B cell (primary cell): ENCODE data around the gene FRRS1.

GRCh38 chr1:95073136-95073439 lies 337 bp upstream of the ALG14 start:
- PRO-cap: no peak
- CAGE, long polyA plus RNA: no peak

DNA sequence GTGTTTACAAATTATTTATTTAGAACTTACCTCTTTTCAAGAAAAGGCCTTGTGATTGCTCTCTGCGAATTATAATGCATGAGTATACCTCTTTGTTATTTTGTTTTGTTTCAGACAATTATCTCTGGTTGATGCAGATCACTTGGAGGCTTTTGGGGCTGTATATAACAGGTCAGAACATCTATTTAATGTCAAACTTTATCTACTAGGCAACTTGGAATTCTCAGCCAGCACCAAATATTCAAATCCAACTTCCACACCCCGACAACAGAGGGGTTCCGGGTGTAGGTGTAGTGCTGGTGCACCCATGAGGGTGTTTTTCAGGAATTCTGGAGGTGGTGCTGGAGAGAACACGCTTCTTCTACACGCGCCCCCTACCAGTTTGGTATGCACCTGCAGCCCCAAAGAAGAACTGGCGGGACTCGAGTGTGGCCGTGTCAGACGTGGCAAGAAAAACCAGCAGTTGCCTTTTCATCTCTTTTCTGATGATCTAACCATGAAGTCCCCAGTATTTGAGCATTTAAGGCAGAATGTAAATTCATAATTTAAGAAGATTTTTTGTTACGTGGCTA lies 575 bp upstream of the TLCD4 start:
- PRO-cap: no peak
- CAGE, long polyA plus RNA: no peak

DNA sequence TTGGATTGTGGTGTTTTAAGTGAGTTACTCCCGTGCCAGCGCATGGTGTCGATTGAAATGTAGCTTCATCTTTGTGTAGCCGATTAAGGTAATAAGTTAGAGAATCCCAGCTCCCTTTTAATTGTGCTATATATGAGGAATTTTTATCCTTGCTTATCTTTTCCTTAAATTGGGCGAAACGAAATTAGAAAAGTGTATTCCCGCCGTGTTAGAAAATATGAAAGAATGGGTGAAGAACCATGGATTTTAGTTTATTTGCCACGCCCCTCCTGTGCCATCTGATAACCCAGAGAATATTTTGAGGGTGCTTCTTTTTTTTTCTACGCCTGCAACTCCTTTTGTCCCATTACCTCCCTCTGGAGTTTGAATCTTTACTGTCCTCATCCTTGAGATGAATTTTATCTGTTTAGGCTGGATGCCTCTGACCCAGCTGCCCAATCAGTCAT lies 1.5 kb downstream of the TLCD4 start:
- PRO-cap: no peak
- CAGE, long polyA plus RNA: no peak

GRCh38 chr1:95122355-95122772 lies 5.2 kb downstream of the TLCD4 start:
- PRO-cap: no peak
- CAGE, long polyA plus RNA: no peak

GRCh38 chr1:96679309-96679858 lies 42.2 kb upstream of the PTBP2 start:
- PRO-cap: no peak
- CAGE, long polyA plus RNA: no peak

- PRO-cap: no peak
- CAGE, long polyA plus RNA: no peak
Measured at GRCh38 chr1:98210147-98211075, 289.6 kb upstream of the DPYD start.

GRCh38 chr1:99441635-99442159 lies 177.4 kb downstream of the PLPPR4 start:
- PRO-cap: no peak
- CAGE, long polyA plus RNA: no peak

- PRO-cap: no peak
- CAGE, long polyA plus RNA: no peak
Measured at GRCh38 chr1:99704290-99704969, 58.5 kb downstream of the PALMD start.

DNA sequence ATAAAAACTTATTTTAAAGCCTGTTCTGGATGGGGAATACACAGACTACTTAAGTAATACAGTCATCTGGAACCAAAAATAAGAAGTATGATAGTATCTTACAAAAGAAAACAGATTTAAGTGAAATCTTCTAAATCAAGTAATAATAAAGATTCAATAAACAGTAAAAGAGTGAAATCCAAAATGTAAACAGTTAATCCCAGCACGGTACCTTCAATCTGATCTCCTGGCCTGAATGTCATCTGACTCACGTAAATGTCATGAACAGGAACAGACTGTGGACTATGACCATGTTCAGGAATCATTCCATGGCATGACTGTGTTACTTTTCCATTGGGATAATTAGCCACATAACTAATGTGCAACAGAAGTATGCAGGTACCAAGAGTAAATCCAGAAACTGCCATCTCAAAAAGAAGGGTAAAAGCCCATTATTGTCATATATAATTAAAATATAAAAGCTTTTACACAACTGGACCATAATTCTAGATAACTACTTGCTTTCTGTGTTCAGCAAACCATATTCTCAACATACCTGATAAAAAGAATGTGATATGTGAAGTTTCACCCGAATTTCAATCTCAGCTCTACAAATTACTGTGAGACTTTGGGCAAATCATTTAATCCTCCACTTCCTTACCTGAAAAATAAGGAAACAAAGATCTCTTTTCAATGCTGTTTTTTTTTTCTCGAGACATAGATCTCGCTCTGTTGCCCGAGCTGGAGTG lies 17.9 kb downstream of the FRRS1 start:
- PRO-cap: no peak
- CAGE, long polyA plus RNA: no peak

- PRO-cap: no peak
- CAGE, long polyA plus RNA: no peak
Measured at GRCh38 chr1:99766223-99766986, at the start of gene FRRS1. FRRS1 (minus strand) TSS chr1:99766635.

DNA sequence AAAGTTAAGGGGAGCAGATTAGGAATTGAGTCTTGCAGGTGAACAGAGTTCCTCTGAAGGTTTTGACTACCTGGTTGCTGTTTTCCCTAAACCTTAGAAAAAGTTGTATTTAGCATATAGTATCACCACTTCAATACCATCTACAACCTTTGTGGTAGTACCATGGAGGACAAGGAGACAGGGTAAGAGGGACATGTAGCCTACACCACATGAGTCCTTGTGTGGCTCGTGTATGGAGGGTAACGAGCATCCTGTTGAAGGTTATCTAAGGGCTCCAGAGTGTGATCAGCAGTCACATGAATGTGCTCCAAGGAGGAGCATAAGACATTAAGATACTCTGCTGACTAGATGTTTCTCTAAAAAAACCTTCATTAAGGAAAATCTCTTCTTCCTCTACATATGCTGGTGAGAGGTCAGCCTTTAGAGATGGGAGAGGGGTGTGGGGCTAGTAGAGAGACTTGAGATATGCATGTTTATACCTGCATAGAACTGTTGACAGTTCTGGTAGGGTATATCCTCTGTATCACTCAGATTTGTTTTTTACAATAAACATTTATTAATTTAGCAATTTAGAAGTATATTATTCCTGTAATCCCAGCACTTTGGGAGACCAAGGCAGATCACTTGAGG lies 67.4 kb downstream of the VCAM1 start:
- PRO-cap: no peak
- CAGE, long polyA plus RNA: no peak

DNA sequence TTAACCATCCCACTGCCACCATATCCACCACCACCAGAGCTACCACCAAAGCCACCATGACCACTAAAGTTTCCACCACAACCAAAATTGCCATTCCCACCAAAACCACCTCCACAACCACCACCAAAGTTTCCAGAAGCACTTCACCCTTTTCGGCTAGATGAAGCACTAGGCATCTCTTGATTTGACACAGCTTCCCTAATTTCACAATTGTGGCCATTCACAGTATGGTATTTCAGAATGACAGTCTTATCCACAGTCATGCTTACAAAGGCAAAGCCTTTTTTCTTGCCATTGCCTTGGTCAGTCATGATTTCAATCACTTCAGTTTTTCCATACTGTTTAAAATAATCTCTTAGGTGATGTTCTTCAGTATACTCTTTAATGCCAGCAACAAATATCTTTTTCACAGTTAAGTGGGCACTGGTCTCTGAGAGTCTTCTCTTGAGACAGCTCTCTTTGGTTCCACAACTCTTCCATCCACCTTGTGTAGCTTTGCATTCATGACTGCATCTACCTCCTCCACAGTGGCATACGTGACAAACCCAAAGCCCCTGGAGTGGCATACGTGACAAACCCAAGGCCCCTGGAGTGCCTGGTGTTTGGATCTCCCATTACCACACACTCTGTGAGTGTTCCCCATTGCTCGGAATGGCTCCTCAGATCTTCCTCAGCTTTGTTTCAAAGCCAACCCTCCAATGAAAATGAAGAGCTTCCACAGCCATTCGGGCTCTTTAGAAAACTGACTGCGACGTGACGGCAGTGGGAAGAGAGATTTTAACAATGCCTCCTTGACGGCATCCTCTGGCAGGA lies 45.6 kb downstream of the SLC30A7 start:
- PRO-cap: no peak
- CAGE, long polyA plus RNA: no peak

DNA sequence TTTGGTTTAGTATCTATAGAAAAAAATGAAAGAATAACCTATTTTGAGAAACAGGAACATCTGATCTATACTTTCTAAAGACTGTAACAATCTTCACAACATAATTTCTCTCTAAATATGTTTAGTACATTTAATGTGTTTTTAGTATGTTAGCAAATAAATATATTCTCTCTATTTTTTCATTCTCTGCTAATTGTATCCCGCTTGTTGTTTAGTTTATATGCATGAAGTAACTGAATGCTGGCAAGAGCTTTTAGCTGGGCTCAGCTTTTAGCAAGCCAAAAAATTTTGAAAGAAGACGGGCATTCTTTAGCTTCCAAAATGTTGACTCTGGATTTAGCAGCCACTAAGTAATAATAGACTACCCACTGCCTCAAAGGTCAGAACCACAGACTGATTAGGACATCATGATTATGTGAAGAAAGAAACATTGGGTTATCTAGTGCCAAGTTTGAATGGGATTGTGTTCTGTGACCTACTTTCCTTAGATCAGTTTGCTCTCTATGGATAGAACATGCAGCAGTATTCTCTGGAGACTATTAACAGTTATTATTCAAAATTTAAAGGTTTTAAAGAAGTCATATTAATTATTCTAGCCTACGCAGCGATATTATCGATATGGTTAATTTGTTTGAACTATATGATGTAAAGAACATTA lies 80.3 kb upstream of the DPH5 start:
- PRO-cap: no peak
- CAGE, long polyA plus RNA: no peak

DNA sequence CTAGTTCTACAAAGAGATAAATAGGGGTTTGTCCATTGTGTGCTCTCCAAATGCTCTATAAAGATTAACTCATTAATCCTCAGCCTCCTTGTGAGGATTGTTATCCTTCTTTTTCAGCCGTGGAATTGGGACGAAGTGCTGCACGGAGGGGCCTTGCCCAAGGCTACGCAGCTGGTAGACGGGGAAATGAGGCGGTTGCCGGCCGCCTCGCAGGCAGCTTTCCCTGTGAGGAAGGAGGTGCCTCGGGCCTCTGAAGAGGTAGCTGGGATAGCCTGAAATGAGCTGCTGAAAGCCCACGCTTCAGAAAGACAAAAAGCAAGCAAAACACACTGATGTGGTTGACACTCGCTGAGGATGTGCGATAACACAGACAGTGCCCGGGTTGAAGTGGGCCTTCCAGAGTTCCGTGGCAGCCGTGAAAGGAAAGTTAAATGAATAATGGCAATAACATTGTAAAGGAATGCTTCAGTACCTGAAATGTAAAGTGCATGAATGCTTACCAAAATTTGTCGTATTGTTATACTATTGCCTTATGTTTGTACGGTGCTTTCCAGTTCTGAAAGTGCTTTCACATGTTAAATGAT lies 47.2 kb downstream of the S1PR1 start:
- PRO-cap: no peak
- CAGE, long polyA plus RNA: no peak

DNA sequence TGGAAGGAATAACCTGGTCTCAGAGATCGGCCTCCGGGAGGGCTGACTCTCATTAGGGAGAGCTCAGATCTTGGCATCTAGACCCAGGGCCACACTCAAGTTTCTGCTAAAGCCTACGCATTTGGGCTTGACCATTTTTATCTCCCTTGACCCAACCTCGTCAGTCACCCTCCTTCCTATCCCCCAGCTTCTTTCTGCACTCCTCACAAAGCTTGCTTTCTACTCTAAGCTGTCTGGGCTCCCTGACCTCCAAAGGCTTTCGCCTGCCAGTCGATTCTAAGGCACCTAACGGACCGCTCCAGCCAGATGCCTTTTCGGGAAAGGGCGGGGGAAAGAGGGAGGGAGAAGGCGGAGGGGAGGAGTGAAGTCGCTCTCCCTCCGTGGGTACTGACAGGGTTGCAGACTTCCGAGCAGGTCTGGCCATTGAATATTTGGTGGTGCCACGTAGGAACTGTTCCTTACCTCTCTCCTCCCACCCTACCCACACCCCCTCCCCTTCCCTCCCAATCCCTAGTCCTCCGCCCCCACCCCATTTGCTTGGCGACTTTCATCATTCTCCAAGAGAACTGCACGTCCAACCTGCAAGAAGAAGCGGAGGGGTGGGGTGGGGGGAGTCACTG lies 1.4 kb downstream of the COL11A1 start:
- PRO-cap: no peak
- CAGE, long polyA plus RNA: no peak

DNA sequence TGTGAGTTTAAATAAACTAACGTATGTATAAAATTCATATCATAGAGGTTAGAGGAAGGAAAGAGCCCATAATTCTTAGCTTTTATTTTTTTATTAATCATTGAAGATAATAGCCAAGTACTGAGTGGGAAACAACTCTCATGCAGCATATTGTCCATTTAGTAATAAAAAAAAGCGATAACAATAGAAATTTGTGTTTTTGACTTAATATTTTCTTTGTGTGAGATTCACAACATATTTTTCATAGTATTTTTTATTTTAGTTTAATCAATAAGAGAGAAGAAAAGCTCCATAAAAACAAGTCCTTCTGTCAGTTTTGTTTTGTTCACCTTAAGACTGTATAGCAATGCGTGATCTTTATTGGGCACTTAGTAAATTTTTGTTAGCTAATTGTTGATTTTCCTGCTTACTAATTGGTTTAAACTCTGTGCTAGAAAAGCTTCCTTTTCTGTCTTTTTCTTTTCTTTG lies 1280.3 kb upstream of the PRMT6 start:
- PRO-cap: no peak
- CAGE, long polyA plus RNA: no peak

- PRO-cap: no peak
- CAGE, long polyA plus RNA: no peak
Measured at GRCh38 chr1:107326792-107327555, 186.1 kb downstream of the NTNG1 start.

DNA sequence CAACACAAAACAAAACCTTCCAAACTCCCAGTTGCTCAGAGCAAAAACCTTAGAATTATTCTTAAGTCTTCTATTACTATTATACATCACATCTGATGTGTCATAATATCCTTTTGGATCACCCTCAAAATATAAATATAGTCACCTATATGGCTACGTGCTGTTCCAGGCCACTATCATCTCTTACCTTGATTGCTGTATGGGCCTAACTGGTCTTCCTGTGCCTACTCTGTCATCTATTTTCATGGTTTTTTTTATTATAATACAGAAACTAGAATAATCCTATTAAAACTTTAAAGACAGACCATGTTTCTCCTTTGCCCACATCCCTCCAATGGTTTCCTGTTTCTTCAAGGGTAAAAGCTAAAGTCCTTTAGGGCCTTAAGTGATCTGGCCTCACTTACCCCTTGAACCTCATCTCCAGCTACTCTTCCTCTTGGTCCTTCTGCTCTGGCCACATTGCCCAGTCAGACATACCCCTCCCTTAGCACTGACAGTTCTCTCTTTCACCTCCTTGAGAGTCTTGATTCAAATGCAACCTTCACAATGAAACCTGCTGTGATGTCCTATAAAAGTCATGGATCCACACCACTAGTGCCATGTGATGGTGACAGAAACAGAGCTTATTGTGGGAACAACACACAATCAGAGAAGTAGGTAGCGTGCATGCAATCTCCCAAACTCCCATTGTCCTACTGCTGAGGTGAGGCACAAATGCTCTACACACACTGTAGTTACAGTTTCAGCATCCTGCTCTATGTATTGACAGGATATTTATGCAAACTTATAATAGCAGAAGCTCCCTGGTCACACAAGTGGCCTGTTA lies 379.7 kb downstream of the VAV3 start:
- PRO-cap: no peak
- CAGE, long polyA plus RNA: no peak

DNA sequence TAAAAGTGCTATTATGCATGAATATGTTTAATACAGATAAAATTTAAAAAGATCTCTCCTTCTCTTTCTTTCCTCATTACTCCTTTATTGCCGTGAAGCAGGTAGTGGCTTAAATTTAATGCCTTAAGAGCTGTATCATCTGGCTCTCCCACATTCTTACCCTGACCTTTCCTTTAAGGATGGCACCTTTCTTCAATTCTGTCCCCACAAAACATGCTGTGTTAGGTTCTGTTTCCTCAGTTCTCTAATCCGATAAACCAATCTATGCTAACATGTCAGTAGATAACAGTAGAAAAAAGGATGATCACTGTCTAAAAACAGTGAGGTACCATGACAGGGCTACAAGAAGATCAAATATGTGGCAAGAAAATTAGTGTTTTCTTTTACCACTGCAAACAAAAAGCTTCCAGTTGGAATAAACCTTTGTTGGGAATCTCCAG lies 289.5 kb downstream of the VAV3 start:
- PRO-cap: no peak
- CAGE, long polyA plus RNA: no peak

DNA sequence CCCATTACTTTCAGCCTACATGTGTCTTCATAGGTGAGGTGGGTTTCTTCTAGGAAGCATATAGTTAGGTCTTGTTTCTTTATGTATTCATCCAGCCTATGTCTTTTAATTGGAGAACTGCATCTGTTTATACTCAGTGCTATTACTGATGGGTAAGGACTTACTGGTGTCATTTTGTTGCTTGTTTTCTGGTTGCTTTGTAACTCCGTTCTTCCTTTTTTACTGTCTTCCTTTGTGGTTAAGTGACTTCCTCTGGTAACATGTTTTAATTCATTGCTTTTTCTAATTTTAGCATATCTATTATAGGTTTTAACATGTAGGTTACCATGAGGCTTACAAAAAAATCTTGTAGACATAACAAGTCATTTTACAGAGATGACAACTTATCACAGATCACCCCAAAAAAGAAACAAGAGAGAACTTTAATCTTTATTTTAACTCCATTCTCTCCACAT lies 160.8 kb downstream of the VAV3 start:
- PRO-cap: no peak
- CAGE, long polyA plus RNA: start-site peak on the minus strand centred at position 125 of the sequence, 52 bp wide, 34 and 17 reads in 2 replicates